Brain (tissue), 1 donor: ENCODE measurements around a stretch of chr11.

- RRBS, result no CpG with 5 or more reads among the region's 8 CpGs
Measured at GRCh38 chr11:68815235-68815565, 26.5 kb downstream of the CPT1A start.

- RRBS, result 91% methylated on average over 2 of the region's 10 CpGs
Measured at GRCh38 chr11:68818070-68818668, 23.5 kb downstream of the CPT1A start.

DNA sequence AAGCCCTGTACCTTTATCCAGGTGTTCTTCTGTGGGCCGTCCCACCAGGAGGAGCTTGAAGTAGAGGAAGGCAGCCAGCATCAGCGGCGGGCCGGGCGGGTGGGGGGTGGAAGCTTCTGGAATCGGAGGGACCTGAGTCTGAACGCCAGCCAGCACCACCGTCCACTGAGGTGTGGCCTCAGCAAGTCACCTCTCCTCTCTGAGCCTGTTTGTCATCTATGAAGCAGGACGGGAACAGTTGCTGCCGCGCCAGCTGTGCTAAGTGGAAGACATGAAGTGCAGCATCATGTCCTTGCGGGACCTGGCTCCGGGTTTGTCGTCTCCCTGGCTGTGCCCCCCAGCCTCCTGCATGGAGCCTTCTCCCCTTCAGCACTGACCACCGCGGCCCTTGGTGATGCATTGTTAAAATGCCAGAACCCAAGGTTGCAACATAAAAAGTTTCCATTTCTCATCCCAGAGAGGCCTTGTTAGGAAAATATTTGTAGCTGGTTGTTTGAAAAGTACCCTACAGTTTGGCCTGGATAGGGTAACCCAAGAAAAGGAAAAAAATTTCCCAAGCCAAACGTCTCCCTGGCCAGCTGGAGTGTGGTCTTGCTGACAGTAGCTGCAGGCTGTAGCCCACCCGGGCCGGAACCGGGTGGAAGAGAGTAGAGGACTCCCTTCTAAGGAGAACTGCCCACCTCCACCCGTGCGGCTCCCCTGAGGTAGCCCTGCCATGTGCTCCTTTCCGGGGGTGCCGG lies 38.2 kb downstream of the IGHMBP2 start:
- RRBS, result 87% methylated on average over 2 of the region's 24 CpGs

GRCh38 chr11:69049002-69050094 lies 616 bp downstream of the TPCN2 start:
- RRBS, result 2% methylated on average over 29 of the region's 71 CpGs

GRCh38 chr11:69137436-69137950 lies 18.2 kb upstream of the SMIM38 start:
- RRBS, result no CpG with 5 or more reads among the region's 6 CpGs

DNA sequence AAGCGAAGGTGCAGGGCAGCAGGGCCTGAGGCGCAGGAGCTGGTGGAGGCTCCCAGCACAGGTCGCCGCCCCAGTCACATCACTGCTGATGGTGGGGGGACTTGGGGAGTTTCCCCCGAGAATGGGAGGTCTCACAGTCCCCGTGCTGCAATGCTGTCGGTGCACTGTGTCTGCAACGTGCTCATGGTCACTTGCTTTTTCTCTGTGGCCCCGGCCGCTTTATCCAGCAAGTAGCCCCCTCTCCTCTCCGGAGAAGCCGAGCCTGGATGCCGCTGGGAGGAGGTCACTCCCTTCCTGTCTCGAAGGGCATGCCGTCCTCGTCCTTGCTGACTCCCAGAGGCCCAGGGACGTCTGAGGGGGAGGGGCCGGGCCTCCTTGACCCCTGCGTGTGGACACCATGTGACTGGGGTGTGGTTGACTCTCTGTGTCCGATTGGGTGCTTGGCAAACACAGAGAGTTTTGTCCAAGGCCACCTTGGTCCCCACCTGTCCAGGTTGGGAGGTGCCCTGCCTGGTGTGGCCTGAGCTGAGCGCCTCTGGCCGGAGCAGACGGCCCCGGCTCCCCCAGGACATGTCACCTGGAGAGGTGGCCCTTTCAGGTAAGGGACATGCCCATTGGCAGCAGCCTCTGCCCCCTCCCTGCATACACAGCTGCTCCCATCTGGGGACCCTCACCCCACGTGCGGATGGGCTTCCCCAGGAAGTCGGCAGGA lies 489 bp upstream of the SMIM38 start:
- RRBS, result 40% methylated on average over 1 of the region's 27 CpGs

GRCh38 chr11:69251701-69252687 lies 42.0 kb upstream of the MYEOV start:
- RRBS, result 42% methylated on average over 5 of the region's 34 CpGs

DNA sequence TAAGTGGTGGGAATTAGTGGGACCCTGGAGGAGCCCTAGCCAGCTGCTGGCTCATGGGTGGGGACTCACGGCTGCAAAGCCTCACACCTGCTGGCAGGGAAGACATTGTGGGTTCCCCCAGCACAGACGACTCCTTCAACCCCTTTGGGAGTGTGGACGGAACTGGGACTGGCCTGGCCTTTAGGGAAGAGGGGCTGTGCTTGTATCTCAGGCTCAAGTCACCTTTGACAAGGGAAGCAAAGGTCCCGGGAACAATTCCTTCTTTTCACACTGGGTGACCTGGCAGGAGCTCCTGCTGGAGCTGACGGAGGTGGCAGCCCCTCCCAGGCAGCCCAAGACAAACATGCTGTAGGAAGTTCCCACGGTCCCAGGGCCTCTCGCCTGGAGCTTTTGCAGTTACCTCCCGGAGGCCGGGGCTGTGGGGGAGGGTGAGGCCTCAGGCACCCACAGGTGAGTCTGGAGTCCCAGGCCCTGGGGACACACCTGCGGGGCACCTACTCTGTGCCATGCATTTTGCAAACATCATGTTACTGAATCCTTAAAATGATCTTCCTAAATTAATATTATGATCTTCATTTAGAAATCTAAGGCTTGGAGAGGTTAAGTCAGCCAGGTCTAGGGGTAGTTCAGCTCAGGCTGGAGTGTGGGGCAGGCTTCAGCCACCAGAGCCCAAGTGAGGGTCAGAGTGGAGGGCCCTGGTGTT lies 15.9 kb upstream of the MYEOV start:
- RRBS, result no CpG with 5 or more reads among the region's 10 CpGs

- RRBS, result no CpG with 5 or more reads among the region's 2 CpGs
Measured at GRCh38 chr11:69352491-69353299, 58.7 kb downstream of the MYEOV start.

- RRBS, result no CpG with 5 or more reads among the region's 8 CpGs
Measured at GRCh38 chr11:69396071-69396550, 102.2 kb downstream of the MYEOV start.

DNA sequence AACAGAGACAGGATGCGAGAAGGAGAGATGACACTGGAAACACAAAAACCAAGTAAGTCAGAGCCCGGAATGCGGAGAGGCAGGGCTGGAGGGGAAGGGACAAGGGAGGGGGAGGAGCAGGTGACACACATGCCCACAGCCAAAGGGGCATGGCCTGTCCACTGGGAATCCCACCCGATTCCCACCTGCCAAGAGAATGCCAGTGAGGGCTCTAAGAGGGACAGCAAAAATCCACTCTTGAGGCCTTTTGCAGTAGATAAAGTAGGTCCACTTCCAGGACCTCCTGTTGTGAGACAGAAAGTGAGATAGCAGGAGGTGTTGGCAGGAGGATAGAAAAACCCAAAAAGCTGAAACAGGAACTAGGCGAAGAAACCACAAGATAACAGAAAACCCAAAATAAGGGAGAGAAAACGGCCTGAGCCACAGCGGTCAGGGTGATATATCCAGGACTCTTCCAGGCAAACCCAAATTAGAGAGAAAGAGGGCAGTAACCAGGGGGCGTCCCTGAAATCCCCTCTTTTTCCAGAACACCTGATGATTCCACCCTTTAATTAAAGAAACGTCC lies 107.7 kb downstream of the MYEOV start:
- RRBS, result no CpG with 5 or more reads among the region's 9 CpGs

DNA sequence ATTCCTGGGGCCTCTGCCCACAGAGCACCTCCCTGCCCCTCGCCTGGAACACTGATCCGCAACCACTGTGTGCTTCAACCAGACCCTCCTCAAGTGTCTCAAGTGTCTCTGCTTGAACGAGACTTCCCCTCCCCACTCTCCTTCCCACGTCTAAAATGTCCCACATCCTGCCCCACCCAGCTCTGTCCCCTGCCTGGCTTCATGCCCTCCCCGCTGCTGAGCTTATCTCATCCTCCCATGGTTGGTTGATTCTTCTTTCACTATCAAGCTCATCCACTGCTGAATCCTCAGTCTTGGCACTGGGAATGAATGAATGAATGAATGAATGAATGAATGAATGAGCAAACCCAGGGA lies 115.9 kb downstream of the MYEOV start:
- RRBS, result no CpG with 5 or more reads among the region's 5 CpGs

DNA sequence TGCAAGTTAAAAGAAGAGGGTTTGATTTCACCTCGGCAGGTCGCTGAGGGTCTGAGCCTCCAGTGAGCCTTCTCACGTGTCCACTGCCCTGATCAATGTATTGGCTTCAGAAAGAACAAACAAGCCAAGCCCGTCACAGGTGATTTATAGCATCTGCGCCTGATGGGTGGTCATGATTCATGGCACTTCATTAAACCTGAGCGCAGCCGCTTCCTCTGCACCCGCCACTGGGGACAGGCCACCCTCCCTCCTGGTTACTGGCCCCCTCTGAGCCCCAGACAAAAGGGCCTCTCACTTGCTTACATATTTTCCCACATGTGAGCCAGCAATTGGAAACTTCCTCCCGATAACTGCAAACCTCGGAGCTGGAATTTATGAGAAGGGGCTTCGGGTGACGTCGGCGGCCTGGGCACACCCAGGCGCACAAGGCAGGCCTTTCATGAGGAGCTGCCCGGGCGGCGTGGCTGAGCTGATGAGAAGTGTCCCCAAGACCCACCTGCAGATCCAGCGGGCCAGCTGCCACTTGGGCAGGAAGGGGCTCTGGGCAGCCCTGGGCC lies 123.3 kb downstream of the MYEOV start:
- RRBS, result no CpG with 5 or more reads among the region's 19 CpGs

DNA sequence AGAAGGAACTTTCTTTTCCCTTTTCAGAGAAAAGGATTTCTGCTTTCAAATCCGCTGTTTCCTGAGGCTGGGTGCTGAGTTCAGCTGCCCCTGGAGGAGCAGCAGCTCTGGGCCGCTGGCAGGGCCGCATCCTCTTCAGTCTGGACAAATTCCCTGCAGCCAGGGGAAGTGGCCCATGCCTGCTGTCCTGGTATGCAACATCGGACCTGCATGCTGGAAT lies 133.3 kb downstream of the MYEOV start:
- RRBS, result no CpG with 5 or more reads among the region's 4 CpGs

DNA sequence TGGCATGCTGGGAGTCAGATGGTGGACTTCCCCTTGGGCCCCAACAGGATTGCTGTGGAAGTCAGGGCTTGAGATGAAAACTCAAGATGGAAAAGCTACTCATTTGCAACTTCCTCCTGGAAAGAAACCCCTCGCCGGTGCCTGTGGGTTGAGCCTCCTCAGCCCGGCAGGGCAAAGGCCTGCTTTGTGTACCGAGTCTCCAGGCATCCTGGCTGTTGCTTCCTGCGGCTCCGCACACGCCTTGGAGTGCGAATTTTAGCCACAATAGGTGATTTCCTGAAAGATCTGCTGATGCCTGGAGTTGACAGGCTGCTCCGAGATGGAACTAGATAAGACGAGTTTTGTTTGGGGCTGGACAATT lies 156.5 kb downstream of the MYEOV start:
- RRBS, result no CpG with 5 or more reads among the region's 10 CpGs

DNA sequence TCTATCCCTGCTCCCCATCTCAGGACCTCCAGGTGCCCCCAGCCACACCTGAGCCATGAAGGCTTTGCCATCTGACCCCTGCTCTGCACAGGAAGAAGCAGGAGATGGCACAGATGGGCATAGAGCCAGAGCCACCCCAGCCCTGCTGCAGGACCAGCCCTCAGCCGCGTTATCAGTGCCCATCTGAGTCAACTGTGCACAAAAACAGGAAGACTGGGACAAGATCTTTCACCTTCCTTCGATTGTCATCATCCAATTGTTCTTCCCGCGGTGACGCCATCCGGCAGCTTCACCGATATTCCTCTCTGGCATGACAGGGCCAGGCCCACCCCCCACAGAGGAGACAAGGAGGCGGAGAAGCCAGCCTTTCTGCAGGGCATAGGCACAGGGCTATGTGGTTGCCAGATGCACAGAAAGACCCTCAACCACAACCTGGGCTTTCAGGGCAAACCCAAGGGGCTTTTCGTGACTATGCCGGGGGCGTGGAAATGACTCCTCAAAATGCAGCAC lies 146.5 kb upstream of the CCND1 start:
- RRBS, result 95% methylated on average over 2 of the region's 12 CpGs

DNA sequence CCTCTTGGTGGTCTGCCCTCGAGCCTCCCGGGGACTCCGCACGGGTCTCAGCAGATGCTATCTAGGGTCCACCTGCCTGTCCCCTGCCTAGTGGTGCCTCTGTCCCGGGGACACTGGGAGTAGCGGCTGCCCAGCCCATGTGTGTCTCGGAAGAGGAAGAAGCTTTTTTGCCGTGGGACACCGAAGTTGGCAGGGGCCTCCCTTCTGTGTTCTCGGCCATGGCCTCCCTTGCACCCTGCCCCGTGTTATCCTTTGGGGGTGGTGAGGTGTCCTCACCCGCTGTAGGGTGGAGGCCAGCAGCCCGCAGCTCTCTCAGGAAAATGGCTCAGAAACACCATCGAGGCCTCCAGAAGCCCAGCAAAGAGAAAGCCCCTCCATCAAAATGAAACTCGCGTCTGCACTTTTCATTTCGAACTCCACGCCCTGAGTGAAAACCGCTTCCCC lies 7.9 kb downstream of the CCND1 start:
- RRBS, result 76% methylated on average over 4 of the region's 19 CpGs

DNA sequence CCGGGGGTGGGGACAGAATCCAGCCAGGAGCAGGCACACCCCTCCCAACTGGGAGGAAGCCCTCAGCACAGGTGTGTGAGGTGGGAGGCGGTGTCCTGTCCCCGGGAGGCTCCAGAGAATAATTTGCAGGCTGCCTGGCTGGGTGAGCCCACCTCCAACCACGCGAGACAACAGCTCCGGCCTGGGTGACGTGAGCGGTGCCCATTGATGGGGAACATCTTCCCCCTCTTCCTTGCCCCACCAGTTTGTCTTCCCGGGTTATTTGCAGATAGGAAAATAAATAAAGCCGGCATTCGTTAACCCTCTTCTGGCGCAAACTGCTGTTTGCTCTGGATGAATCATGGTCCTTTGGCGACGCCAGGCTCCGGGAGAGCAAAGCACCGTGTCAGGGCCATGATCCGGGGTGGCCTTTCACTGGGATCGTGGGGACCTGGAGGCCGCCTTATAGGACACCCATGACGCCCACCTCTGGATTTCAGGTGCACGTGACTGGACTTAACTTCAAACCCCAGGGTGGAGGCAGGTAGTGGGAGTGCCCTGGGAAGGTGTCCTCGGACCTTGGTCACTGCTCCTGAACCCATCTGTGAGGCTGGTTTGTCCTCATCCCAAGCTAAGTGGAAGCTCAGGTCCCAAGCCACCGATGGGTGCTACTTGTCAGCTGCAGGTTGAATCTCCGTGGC lies 13.9 kb downstream of the CCND1 start:
- RRBS, result 46% methylated on average over 15 of the region's 24 CpGs

DNA sequence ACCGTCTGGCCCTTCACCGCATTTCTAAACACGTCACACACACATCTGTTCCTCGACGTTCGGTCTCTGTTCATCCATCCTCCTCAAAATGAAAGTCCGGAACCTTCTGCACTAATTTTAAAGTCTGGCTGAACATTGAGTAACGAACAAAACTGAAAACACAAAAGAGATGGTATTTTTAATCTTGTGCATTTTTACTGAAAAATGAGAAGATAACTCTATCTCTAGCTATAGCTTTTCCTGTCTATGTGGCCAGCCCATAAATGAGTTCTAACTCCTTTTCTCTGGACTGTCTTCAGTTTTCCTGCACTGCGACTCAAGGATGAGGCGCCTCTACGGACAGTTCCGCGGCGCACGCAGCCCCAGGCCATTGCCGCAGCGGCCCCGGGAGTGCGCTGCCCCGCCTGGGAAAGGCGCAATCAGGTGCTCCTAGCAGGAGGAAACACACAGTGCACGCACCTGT lies 7.7 kb downstream of the LTO1 start:
- RRBS, result no CpG with 5 or more reads among the region's 22 CpGs

- RRBS, result 3% methylated on average over 1 of the region's 14 CpGs
Measured at GRCh38 chr11:69675452-69675611, 179 bp upstream of the LTO1 start.